Skin of body (tissue), 2 donors: Measurements from ENCODE around the gene ARHGEF7.

GRCh38 chr13:110509987-110510549 lies 51.5 kb downstream of the RAB20 start:
- RAMPAGE, long total RNA, result no peak

DNA sequence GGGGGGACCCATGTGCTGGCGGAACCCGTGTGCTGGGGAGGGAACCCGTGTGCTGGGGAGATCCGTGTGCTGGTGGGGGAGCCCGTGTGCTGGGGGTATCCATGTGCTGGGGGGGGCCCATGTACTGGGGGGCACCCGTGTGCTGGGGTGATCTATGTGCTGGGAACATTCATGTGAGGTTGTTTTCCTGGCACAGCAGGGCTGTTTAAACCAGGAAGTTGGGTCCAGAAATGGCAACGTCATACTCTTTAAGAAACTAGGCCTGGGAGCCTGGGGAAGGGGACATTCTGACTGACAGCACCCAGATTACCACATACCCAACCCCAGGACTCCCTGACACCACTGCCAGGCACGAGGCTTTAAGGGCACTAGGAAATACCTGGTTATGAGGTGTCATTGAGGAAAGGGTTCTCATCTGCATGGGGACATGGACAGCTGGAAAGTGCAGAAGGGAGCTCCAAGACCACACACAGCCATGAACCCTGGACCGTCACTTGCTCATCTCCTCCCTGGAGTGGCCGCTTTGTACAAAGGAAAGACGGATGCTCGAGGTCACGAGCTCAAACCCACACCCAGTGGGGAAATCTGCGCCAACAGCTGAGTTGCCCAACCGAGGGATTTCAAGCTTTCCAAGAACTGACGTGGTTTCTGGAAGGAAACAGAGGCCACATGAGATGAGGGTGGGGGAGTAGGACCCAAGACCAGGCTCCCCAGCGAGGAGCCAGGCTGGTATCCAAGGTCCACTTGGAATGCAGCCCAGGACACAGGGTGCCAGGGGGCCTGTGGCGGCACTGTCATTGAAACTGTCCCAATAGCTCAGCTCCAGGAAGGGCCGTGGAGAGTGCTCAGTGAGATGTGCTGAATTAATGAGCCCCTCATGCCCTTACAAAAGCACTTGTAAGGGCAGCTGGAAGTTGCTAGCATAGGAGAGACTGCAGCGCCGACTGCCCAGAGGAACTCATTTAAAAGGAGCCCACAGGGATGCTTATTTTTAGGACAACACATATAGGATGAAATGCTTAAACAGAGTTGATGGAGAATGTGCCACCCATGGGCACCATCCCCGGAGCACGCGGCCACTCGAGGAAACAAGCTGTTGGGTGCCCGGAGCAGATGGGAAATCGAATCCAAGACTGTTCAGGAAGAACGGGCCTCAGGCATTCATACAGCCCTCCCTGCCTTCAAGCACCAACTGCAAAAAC lies 40.8 kb downstream of the RAB20 start:
- RAMPAGE, long total RNA, result no peak

GRCh38 chr13:110524404-110525287 lies 36.9 kb downstream of the RAB20 start:
- RAMPAGE, long total RNA, result no peak

DNA sequence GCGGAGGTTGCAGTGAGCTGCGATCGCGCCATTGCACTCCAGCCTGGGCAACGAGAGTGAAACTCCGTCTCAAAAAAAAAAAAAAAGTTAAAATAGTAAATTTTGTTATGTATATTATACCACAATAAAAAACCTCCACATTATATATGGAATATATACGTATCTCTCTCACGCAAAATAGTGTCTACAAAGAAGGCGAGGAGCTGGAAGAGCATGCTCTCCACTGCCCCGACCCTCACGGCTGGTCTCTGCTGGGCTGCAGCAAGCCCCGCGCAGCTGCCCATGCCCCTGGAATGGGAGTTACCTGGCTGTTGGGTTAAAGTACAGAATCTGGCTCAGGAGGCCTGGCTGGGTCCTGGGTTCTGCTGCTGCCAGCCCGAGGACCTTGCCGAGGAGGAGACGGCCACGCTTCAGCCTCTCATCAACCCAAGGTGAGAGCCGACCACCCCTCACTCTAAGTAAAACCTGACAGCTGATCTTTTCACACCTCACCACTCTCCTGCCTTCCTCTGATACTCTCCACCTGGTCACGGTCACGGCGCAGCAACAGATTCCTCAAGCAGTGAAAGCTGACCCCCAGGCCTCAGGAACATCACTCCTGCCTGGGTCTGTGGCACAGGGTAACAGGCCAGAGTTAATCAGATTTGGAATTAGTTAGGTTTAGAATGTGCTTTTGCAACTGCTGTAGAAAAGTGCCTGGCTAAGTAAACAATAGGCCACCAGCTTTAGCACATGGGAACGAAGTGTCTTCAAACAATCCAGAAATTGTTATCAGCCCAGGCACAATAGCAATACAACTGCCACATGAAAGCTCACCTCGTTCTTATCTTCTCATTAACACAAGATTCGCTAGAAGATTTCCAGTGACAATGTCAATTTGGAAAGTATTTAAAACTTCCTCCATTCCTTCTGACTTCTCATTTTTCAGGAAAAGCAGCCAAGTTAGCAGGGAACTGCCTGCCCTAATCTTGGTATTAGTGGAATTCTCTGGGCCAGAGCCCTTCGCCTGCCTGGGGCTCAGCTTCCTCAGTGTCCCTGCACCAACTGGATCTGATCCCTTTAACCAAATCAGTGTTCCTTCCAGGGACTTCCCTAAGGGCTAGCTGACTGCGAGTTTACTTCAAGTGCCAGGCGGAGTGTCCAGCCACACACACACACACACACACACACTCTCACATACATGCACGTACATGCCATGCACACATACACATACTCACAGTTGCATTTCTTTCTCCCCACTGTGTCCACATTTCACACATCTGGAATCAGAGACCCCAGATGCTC lies 20.4 kb downstream of the RAB20 start:
- RAMPAGE, long total RNA, result no peak

GRCh38 chr13:110617075-110617691 lies 1.8 kb downstream of the NAXD start:
- RAMPAGE, long total RNA, result no peak

GRCh38 chr13:110640887-110642003 lies 25.9 kb downstream of the NAXD start:
- RAMPAGE, long total RNA, result no peak

DNA sequence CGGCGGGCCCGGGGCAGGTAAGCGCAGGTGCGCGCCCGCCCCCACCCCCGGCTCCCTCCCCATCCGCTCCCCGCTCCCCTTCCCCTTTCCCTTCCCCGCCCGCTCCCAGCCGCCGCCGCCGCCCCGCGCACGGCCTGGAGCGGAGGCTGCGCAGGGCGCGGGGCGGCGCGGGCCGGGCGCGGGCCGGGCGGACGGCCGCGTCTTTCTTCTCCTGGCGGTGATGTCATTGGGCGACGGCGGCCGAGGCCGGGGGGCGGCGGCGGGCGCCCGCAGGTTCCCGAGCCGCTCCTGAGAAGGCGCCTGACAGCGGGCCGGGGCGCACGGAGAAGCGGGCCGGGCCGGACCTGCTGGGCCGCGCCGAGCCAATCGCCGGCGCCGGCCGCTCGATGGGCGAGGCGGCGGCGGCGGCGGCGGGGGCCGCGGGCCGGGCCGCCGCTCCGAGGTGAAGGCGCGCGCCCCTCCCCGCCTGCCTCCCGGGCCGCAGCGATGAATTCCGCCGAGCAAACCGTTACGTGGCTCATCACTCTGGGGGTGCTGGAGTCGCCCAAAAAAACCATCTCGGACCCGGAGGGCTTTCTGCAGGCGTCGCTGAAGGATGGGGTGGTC lies at the start of gene ARHGEF7:
Gene ARHGEF7, plus strand, starts transcription at position 270 of the 606 bp plus-strand sequence.
- RAMPAGE, long total RNA, result no peak

DNA sequence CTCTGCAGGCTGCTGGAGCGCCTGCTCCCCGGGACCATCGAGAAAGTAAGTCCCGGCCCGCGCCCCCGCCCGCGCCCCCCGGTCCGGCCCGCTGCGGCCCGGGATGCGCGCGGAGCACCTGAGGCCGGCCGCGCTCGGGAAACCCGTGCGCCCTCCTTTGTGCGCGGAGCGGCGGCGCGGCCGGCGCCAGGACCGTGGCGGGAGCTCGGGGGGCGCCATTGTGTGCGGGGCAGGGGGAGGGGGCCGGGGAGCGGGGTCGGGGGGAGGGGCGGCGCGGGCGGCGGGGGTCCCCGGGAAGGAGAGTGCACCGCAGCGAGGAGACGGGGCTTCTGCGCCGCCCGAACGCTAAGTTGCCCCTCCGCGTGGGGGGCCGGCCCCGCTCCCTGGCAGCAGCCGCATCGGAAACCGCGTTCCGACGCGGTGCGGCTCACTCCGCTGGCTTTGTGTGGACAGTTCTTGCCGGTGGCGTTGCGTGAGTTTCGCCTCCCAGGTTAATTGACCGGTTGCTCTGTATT lies 594 bp downstream of the ARHGEF7 start:
- RAMPAGE, long total RNA, result no peak

- RAMPAGE, long total RNA, result no peak
Measured at GRCh38 chr13:111187683-111188661, 72.9 kb downstream of the ARHGEF7 start.

DNA sequence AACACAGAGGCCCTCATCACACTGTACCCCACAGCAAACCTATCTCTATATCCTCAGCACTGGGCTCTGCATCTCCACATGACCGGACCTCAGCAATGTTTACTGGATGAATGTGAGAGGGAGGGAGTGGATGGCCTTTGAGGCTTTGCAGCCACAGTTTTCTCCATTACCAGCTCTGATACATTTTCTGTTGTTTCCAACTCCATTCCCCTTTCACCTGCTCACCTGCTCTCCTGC lies 232.6 kb downstream of the TEX29 start:
- RAMPAGE, long total RNA, result no peak

DNA sequence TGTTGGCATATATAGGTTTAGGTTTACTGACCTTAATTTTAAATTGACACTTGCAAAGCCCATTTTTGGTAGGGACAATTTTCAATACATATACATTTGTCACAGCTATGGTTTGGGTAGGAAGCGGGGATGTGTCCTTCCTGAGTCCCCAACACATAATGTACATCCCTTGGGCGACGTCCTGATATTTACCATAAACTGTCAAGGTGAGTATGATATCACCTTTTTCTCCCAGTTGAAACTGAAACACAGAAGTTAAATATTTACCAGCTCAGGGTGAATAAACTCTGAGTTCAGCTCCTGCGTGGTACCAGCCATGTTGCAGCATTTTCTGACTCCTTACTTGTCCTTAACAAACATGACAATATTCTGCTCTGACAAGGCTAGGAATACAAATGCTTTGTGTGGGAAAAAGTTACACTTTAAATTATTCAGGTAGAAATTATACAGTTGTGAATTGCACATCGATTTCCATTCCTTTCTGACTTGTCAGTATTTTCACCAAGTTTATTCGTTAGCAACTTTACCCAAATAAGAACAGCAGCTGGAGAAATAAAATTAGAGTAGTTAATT lies 294.2 kb downstream of the TEX29 start:
- RAMPAGE, long total RNA, result no peak

DNA sequence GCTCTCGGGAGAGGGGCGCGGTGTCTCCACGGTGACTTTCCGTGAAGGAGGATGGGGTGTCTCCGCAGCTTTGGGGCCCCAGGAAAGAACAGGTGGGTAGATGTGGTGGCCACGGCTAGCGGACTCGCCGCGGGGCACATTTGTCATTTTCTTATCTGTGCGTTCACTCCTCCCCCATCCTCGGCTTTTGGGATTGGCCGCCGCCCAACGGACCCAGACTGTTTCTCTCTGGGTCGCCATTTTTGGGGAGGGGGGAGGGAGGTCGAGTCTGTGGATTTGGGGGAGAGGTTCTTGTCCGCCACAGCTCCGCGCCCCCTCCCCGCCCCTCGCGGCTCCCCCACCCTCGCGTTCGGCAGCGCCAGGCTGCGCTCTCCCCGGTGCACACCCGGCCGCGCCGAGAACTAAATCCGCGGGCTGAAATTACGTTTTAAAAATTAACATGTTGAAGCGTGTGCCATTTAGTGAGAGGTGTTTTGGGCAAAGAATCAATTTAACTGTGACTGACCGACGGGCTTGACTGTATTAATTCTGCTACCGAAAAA lies 9.8 kb upstream of the SOX1 start:
- RAMPAGE, long total RNA, result no peak

DNA sequence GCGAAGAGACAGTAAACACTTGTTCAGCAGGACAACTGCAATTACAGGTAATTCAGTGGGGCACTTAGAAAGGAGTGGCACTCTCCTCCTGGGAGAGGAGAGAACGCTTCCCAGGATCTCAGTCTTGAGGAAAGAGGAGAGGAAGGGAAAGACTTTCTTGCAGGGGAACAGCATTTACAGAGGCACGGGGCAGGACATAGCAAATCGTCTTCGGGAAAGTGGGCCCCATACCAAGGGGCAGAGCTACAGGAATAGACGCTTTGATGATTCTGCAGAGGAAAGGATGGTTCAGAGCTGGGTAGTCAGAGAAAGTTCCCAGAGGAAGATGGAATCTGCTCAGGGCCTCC lies 46.5 kb downstream of the SOX1 start:
- RAMPAGE, long total RNA, result no peak

DNA sequence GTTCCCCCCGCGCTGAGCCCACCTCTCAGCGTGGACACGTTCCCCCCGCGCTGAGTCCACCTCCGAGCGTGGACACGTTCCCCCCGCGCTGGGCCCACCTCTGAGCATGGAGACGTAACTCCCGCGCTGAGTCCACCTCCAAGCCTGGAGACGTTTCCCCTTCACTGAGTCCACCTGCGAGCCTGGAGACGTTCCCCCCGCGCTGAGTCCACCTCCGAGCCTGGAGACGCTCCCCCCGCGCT lies 96.8 kb downstream of the SOX1 start:
- RAMPAGE, long total RNA, result no peak

DNA sequence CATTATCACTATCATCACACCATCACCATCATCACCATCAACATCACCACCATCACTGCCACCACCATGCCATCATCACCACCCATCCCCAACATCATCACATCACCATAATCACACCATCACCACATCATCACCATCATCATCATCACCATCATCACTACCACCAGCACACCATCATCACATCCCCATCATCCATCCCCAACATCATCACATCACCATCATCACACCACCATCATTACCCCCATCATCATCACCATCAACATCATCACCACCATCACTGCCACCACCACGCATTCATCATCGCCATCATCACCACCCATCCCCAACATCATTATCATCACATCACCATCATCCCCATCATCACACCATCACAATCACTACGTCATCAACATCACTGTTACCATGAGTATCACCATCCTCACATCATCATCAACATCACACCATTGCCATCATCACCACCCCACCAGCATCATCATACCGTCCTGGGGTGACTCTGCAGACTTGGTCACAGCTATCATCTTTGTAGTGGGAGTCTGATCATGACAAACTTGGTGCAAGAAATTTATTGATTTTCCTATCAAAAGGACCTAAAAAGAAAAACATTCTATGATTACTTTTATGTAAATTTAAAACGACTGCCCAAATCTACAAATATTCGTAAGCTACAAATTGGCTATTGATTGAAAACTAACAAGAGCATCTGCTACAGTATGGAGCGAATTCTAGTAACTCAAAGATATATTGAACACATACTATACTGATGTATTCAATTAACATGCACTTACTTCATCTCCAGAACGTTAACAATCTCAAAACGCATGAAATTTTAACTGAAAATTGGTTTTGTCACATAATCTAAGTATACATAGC lies 61.3 kb downstream of the TUBGCP3 start:
- RAMPAGE, long total RNA, result no peak

DNA sequence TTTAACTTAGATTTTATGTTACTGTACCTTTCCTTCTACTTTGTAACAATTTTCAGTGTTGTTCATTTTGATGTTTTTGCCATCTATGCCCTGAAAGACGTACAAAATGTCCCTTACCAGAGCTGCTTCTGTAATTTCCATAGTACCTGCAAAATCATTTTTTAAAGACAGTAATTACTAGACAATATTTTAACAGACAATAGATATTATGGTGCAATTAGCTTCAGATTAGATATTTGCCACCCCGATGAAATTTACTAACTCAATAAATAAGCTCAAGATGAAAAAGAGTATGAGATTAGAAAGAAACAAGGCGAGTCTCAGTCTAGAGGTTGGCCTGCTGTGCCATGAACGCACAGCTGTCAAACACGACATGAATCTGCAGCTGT lies 33.1 kb downstream of the TUBGCP3 start:
- RAMPAGE, long total RNA, result no peak

- RAMPAGE, long total RNA, result no peak
Measured at GRCh38 chr13:112559036-112559491, 28.9 kb downstream of the TUBGCP3 start.

DNA sequence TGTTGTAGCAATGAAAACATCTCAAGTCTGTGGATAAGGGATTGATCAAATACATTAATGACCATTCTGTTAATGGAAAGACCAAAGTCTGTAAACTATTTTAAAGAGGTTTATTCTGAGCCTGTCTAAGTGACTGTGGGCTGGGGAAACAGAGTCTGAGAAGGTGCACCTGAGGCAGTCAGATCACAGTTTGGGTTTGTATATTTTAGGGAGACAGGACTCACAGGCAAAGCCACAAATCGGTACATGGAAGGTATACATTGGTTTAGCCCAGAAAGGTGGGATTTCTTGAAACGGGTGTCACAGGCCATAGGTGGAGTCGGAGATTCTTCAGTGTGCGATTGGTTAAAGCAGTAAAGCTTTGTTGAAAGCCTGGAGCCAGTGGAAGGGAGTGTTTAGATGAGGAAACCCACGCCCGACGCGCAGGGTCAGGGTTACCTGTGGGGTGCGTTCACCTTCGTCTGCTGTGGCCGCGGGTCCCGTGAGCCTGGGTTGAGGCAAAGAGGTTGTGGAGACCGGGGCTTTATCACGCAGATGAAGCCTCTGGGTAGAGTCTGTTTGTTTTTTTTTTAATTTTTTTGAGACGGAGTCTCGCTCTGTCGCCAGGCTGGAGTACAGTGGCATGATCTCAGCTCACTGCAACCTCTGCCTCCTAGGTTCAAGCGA lies 30.3 kb downstream of the ATP11A start:
- RAMPAGE, long total RNA, result no peak

DNA sequence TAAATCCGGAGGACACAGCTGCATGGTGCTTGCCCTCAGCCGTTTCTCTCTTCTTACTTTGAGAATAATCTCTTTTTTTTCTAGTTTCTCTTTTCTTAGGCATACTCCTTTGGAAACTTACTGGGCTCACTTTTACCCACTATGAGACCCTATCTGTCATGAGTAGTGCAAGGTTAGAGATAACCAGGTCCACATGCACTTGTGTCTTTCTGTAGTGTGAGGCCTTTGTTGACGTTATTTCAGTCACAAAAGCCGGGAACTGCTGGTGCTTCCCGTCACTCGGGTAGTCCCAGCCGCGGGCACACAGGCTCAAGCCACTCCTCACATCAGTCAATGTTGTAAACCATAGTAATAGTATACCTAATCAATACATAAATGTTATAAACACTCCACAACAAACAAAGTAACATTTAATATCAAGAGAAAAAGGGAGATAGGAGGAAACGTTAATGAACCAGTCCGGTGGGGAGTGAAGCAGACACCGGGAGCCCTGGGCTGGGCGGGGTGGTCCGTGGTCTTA lies 81.7 kb downstream of the ATP11A start:
- RAMPAGE, long total RNA, result no peak

- RAMPAGE, long total RNA, result no peak
Measured at GRCh38 chr13:112815774-112816289, 126.0 kb downstream of the ATP11A start.